ENCODE measurements around the gene ORM2.

GRCh38 chr9:112831309-112831936, 59.3 kb downstream of the SLC46A2 start:
- PRO-cap, result unidirectional peak, plus-strand start at chr9:112831439

- PRO-cap, result no peak
Measured at GRCh38 chr9:112836270-112836785, 54.3 kb downstream of the SLC46A2 start.

DNA sequence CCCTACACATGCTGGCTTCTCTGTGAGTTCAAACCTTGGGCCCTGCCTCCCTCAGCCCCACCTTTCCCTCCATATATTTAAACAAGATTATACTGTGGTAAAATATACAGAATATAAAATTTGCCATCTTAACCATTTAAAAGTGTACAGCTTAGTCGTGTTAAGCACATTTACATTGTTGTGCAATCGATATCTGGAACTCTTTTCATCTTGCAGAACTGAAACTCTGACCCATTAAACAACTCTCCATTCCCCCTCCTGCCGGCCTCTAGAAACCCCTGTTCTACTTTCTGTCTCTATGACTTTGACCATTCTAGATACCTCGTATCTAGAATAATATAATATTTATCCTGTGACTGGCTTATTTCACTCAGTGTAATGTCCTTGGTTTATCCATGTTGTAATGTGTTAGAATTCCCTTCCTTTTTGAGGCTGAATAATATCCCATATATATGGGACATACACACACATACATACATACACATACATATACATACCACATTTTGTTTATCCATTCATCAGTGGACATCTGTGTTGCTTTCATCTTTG, 31.8 kb downstream of the SLC46A2 start:
- PRO-cap, result no peak

DNA sequence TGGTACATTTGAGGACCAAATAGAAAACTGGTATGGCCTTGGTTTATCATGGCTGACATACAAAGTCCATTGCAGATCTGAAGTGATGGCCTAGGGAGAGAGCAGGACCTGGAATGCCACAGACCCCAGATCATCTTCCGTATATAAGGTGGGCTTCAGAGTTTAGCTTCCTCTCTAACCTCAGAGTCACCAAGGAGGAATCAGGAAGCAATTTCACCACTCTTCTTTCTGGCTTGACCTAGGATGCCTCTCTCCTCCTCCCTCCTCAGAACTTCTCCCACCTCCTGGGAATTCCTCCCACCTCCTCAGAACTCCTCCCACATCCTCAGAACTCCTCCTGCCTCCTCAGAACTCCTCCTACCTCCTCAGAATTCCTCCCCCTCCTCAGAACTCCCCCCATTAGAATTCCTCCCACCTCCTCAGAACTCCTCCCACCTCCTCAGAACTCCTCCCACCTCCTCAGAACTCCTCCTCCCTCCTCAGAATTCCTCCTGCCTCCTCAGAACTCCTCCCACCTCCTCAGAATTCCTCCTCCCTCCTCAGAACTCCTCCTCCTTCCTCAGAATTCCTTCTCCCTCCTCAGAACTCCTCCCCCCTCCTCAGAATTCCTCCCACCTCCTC, 24.1 kb downstream of the SLC46A2 start:
- PRO-cap, result no peak

DNA sequence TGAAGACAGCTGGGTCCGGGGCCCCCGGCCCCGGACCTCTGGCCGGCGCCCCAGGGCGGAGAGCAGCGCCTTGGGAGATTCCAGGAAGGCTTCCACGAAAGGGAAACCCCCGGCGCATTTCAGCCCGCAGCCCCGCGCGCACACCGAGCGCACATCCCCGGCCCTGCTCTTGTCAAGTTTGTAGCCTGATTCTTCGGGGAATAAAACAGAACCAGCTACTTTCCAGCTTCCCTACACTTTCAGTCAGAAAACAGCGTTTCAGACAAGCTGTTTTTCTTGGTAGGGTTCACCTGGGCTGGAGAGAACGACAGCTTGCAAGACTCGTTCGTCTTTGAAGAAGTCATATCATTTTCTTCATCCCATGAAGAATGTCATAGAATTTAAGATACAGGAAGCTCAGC, 561 bp downstream of the SLC31A2 start:
- PRO-cap, result no peak

GRCh38 chr9:113151769-113152433, 1.1 kb downstream of the SLC31A2 start:
- PRO-cap, result no peak

DNA sequence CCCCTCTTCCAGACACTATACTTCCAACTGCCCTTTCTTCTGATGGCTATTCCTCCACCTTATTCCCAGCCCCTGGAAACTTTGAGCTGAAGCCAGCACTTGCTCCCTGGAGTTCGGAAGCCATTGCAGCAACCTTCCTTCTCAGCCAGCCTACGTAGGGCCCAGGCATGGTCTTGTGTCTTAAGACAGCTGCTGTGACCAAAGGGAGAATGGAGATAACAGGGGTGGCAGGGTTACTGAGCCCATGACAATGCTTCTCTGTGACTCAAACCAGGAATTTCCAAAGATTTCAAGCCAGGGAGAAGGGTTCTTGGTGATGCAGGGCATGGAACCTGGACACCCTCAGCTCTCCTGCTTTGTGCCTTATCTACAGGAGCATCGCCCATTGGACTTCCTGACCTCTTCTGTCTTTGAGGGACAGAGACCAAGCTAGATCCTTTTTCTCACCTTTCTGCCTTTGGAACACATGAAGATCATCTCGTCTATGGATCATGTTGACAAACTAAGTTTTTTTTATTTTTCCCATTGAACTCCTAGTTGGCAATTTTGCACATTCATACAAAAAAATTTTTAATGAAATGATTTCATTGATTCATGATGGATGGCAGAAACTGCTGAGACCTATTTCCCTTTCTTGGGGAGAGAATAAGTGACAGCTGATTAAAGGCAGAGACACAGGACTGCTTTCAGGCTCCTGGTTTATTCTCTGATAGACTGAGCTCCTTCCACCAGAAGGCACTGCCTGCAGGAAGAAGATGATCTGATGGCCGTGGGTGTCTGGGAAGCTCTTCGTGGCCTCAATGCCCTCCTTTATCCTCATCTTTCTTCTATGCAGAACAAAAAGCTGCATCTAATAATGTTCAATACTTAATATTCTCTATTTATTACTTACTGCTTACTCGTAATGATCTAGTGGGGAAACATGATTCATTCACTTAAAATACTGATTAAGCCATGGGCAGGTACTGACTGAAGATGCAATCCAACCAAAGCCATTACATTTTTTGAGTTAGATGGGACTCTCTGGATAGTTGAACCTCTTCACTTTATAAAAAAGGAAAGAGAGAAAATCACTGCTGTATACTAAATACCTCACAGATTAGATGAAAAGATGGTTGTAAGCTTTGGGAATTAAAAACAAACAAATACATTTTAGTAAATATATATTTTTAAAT, 12.5 kb downstream of the SLC31A2 start:
- PRO-cap, result no peak

- PRO-cap, result no peak
Measured at GRCh38 chr9:113227942-113228680, 6.8 kb downstream of the SLC31A1 start.

GRCh38 chr9:113488166-113489013, 24.9 kb downstream of the RGS3 start:
- PRO-cap, result unidirectional peak, plus-strand start at chr9:113488731

DNA sequence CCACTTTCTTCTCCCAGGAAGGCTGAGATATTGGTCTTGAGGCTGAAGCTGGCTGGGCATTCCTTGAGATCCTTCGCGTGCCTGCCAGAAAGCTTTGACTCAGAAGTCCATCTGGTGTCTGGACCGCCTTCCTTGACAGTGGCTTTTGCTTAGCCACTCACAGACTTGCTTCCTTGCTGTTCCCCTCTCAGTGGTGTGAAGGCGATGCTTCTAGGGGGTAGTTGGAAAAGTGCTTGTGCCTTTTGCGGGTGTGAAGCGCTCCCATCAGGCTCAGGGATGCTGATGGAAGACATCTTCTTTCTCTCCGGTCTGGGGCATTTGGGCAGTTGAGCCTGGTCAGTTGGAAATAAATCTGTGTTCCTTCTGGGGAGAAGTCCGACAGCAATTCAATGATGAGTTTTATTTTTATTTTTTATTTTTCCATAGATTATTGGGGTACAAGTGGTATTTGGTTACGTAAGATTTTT, 46.0 kb downstream of the RGS3 start:
- PRO-cap, result no peak

GRCh38 chr9:113578877-113579491, 115.5 kb downstream of the RGS3 start:
- PRO-cap, result no peak

GRCh38 chr9:113583612-113584273, 120.2 kb downstream of the RGS3 start:
- PRO-cap, result no peak

- PRO-cap, result no peak
Measured at GRCh38 chr9:113650438-113651059, 187.0 kb downstream of the RGS3 start.

DNA sequence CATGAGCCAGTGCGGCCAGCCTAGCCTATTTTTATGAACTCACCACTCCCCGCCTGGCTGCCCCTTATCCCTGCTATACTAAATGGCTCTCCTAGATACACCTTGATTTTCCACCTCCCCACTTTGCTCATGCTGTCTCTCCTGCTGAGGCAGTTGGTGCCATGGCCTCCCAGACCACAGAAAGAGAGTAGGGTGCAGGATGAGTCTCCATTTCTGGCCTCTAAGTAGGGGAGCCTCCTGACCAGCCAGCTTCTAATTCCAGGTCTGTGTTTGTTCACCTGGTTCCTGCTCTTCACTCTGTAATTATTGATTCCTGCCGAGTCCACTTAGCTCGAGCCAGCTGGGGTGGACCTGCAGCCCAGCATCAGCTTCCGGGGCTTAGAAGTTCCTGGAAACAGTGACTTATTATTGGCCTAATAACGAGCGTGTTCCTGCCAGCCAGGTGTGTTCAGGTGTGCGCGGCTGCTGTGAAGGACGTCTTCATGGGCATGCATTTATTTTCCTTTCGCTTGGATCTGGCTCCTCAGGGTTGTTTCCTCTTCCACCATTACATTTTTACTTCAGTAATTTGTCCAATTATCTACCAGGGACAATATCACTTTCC, 34.1 kb downstream of the ZNF618 start:
- PRO-cap, result bidirectional peak, plus-strand start at position 445 of the sequence, minus-strand start at position 305 of the sequence

DNA sequence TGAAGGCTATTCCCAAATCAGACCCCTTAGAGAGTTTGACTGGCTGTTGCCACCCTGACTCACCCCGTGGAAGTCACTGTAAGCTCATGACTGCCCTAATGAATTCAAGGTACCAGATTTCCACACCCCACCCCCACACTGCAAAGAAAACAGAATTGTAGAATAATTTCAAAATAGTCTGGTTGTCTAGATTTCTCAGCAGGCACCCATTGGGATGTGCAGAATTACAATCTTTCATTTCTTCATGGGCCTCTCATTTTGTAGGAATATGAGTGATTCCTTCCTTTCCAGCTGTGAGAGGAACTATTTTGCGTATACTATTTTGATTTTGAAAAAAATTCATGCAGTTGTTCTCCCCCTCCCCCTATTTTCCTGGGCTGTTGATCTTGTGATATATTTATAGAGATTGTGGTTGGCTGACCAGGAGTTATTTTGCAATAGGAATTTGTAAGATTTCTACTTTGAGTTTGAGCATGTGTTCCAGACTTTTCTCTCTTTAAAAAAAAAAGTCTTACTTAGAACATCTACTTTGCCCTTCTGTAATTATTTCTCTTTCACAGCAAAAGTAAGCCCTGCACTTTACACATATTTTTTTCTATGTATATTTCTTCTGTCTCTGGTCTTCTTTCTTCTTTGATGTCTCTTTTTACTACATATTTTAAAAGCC, 79.2 kb downstream of the ZNF618 start:
- PRO-cap, result no peak

- PRO-cap, result no peak
Measured at GRCh38 chr9:113966134-113966808, 90.2 kb downstream of the ZNF618 start.

DNA sequence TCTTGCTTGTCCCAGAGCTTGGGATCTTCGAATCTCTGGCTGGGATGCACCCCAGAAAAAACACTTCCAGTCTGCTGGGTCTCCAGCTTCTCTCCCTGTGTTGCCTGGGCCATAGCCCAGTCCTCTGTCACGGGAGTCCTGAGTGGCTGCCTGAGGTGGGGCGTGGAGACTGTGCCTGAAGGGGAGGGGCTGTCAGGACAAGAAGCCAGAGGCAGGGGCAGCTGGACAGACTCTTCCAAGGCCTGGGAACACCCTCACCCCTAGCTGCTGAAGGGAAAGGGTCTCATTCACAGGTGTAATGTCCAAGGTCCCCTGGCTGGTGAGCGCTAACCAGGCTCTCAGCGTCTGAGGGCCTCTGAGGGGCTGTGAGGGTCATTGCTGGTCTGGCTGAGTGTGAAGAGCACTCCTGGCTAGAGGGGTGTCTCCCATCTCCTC, 20.4 kb upstream of the COL27A1 start:
- PRO-cap, result no peak

DNA sequence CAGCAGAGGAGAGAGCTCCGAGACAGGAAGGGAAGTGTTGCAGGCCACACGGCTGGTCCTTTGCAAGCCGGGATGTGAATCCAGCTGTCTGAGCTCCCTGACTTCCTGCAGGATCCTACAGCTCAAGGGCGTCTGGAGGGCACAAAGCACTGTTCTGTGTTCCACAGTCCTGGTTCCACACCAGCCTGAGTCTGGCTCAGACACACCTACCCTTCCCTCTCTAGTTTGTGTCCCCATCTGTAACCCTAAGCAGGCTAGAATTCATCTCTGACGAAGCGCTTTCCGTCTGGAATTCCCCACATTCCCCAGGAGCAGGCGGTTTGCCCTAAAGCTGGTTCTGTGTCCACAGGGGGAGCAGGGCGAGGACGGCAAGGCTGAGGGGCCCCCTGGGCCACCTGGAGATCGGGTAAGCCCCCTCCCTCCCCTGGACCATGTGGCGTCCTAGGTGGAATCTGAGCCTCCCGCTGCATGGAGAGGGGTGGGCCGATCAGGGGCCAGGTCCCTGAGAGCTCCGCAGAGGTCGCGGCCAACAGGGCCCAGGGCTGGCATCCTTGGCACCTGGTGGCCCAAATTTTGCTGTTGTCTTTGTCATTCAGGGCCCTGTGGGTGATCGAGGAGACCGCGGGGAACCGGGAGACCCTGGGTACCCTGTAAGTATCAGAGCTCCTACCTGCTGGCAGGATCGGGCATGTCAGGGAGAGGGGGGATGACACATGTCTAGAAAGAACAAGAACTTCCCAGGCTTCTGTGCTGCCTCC, 34.6 kb upstream of the ORM1 start:
- PRO-cap, result no peak

DNA sequence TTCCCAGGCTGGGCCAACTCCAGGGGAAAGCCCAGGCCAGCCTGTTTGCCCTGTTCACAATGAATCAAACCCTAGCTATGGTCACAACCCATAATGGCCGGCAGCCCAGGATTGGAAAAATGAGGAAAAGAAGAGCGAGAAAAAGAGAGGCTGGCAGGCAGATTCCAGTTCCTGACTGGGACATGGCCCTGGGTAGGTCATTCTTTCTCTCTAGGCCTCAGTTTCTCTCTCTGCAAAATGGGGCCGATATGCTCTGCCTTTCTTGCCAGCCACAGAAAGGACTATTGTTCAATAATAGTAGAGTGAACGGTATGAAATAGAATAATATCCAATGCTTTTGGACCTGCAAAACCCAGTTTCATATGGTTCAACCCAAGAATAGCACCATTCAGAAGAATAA, 7.6 kb upstream of the ORM1 start:
- PRO-cap, result no peak

- PRO-cap, result no peak
Measured at GRCh38 chr9:114329505-114329913, at the start of gene ORM2. ORM2 (plus strand) TSS chr9:114329869.

All from fallopian tube (tissue), 1 donor.